Glomerular endothelial cell (primary cell): ENCODE data around the genes PCSK1 and LNPEP.

- RAMPAGE, long total RNA = no peak
Observed at GRCh38 chr5:96199552-96200094, 233.4 kb downstream of the PCSK1 start.

DNA sequence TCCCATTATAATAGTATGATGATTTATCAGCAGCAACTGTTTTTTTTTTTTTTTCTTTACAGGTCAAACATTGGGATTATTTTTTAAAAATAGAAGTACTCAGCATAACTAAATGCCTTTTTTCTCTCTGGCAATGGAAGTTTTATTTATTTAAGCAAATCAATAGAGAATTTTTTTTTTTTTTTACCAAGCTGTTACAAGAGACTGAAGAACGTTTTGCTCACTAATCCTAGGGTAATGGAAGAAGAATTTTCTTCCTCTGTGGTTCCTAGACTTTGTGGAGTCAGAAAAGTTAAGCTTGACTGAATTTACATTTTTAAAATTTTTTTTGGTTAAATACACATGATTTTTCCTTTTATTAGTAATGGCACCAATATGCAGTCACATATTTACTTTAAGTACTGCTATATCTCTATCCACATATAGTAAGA is 189.9 kb downstream of the PCSK1 start:
- RAMPAGE, long total RNA = no peak

GRCh38 chr5:96292600-96293467 is 140.2 kb downstream of the PCSK1 start:
- RAMPAGE, long total RNA = no peak

DNA sequence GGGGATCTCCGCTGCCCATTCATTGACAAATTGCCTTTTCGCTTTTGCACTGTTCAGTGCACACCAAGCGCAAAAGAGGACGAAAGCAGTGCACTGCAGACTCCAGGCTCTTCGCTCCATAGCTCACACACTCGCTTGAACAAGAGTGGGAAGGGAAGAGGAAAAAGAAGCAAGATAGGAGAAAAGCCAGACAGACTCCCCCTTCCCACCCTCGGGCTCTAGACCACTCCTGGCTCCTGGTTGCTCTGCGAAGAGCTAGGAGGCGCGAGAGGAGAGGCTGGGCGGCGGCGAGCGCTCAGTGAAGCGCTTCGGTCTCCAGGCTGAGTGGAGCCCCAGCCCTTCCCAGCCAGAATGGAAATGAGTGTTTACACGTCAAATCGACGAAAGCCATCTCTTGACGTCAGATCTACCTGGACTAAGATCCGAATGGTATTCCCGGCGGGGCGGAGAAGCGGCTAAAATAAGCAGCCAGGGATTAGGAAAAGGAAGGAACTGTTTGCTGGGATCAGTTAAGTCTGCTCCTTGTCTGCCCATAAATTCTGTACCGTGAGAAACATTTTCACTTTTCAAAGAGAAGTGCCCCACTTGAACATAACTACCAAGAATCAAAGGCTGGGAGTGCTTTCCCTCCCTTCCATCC is at the start of gene PCSK1:
PCSK1 (minus strand) TSS at position 326 of the 640 bp plus-strand sequence.
- RAMPAGE, long total RNA = no peak

GRCh38 chr5:96582273-96582876 is 79.8 kb upstream of the CAST start:
- RAMPAGE, long total RNA = no peak

DNA sequence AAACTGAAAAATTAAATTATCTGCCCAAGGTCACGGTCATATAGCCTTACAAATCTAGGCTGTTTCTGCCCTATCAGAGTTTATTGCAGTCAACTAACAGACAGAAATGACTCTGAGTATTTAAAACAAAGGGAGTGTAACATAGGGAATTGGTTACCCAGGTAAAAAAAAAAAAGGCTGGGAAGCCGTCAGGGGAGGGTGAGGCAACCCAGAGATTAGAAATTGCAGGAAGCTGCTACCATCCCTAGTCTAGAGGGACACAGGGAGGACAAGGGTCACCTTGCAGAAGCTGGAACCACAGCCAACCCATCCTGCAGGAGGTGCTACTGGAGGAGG is 6.4 kb downstream of the CAST start:
- RAMPAGE, long total RNA = no peak

- RAMPAGE, long total RNA = no peak
Observed at GRCh38 chr5:96702956-96704010, 41.1 kb downstream of the CAST start.

DNA sequence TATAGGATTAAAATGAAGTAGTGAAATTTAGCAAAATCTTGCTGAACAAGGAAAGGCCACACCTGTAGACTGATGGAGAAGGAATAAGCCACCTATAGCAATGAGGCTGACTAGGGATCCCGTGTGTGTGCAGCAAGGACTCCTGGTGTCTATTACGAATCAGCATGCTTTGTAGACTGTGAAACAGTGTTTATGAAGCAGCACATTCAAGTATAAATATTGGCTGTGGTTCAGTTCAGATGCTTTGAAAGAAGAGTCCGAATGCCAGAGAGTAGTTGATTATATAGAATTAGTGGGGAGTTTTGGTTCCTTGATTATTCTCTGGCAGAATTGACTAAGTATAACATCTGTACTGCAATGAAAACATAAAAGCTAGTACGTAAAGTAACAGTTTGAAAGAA is 41.8 kb downstream of the CAST start:
- RAMPAGE, long total RNA = no peak

- RAMPAGE, long total RNA = no peak
Observed at GRCh38 chr5:96921456-96922021, 14.3 kb upstream of the LNPEP start.

GRCh38 chr5:96934227-96934647 is 1.6 kb upstream of the LNPEP start:
- RAMPAGE, long total RNA = no peak

DNA sequence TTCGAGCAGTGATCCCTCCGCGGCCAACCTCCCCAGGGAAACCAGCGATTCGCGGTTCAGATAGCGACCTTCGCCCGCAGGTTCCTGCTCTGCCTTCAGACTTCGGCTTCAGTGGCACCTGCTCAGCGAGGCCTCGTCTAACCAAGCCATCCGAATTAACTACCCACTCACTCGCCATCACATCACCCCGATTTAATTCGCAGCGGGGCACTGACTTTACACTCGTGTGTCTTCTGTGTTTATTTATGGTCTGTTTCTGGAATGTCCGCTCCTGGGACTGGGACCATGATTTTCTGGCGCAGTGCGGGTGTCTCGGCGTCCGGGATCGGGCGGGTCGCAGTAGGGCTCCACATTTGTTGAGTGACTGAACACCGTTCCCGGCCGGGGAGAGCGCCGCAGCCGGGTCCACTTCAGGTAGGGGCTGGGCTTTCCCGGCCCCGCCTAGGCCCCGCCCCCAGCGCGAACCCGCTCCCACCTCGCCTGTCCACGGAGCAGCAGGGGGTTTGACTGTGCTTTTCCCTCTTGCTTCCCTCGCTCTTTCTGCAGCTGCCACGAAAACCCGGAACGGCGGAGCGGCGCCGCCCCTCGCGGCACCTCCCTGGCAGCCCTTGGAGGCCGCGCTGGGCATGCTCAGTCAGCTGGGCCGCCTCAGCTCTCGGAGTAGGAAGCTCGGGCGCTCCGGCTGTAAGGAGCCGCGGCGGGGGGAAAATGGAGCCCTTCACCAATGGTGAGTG is at the start of gene LNPEP:
LNPEP (plus strand) TSS at position 633 of the 734 bp plus-strand sequence.
- RAMPAGE, long total RNA = start-site peak on the minus strand centred at position 403 of the sequence, 61 bp wide, 7 and 6 reads in 2 replicates

GRCh38 chr5:97193403-97194103 is 10.5 kb upstream of the RIOK2 start:
- RAMPAGE, long total RNA = no peak

DNA sequence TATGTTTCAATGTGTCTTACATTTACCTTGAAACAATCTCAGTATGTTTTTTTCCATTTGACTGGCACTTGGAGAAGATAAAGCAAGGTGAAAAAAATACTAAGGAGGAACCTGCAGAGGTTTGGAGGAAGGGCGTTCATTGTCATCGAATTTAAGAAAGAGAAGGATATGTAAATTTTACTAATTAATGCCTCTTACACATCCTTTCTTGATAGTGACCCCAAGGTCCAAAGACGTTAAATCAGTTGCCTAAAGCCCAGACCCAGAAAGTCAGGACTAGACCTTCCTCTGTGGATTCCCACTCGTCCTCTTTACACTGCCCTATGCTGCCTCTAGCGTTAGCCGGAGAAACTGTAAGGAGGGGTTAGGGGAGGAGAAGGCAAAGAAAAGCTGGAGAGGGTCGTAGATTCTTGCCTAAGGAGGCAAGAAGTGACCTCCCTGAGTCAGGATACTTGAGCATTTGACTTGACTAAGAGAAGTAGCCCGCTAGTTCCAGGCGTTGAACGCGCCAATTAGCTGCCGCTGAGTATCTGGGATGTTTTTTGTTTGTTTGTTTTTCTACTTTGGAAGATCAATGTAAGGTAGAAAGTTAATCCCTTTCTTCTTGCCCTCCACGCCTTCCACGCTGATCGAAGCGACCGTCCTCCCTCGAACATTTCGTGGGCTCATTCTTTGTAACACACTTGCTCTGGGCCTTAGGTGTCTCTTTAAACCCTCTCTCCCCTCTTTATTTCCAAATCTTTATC is 5.3 kb upstream of the RGMB start:
- RAMPAGE, long total RNA = no peak

DNA sequence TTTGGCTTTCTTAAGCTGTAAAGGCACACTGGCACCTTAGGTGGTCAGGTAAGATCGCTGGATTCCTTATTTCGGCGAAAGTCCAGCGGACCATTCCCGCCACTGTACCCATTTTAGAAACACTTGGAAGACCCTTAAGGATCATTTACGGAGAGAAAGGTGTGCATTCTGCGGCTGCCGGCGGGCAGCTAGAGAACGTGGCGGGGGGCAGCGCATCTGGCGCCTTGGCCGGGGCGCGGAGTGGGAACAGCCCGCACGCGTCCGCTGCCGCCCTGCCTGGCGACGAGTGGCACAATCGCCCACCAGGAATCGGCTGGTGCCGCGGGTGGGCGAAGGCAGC is 4.8 kb upstream of the RGMB start:
- RAMPAGE, long total RNA = no peak

- RAMPAGE, long total RNA = no peak
Observed at GRCh38 chr5:98876246-98876711, 52.5 kb downstream of the CHD1 start.

GRCh38 chr5:98893197-98893730 is 35.5 kb downstream of the CHD1 start:
- RAMPAGE, long total RNA = no peak

DNA sequence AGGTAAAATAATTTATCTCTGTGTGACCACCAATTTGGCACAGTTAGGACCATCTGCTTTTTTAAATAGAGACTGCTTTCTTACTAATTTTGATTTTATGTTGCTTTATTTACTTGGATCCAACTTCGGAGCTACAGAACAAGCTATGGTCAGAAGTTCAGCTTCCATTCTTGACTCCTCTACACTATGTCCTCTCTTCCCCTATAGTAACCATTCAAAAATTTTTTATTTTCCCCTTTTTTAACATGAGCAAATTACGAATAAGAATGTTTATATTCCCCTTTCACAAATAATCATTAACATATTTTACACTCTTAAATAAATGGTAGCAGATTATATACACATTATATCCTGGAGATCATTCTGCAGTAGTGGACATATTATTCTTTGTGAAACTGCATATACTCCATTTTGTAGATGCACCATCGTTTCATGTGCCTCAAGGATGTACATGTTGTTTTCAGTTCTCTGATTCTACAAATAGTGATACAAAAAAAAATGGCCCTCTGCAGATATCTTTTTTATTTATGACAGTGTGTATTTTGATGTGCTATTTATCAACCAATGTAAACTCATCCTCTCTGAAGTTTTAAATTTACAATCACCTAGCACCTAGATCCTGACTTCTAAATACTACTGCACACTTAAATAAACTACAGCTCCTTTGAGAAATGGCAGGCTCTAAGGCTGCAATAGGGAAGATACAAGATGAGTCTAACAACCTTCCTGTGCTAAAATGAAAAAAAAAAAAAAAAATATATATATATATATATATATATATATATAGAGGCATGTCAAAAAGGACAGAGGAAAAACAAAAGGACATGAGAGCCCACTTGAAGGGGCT is 18.2 kb downstream of the CHD1 start:
- RAMPAGE, long total RNA = no peak

DNA sequence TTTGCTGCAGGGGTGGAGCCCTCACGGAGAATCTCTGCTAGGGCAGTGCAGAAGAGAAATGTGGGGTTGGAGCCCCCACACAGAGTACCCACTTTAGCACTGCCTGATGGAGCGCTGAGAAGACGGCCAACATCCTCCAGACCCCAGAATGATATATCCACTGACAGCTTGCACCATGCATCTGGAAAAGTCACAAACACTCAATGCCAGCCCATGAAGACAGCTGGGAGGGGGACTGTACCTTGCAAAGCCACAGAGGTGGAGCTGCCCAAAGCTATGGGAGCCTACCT is 426.3 kb upstream of the FAM174A start:
- RAMPAGE, long total RNA = no peak

DNA sequence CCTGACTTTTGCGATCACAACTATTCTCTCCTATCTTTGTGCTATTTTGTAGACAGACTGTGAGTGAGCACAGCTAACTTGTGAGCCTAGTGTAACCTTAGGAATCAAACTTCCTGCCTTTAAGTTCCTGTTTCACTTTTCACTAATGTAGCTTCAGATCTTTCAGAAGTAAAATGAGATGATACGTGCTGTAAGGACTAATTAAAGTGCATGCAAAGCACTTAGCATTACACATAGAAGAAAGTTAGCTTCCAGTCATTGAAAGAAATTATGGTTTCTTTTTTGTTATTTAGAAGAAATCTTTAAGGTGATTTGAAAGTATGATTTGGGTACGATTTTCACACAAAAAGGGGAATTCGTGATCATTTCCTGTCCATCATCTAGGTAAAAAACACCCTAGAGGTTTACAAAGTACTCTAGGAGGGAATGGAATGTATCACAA is 122.7 kb downstream of the ST8SIA4 start:
- RAMPAGE, long total RNA = no peak

GRCh38 chr5:102755898-102756693 is 991 bp downstream of the PAM start:
- RAMPAGE, long total RNA = no peak